ENCODE measurements around the genes EI24 and ACRV1.

DNA sequence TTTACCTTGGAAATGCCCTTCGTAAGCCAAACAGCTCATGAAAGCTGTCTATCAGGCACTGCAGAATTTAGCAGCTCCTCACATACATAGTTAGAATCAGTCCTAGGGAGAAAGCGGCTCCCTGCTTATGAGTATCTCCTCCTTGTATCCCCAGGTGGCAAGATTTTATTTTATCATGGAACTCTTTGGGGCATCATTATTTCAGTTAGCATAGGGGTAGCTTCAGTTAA is 4.8 kb upstream of the EI24 start:
- PRO-cap: no peak

DNA sequence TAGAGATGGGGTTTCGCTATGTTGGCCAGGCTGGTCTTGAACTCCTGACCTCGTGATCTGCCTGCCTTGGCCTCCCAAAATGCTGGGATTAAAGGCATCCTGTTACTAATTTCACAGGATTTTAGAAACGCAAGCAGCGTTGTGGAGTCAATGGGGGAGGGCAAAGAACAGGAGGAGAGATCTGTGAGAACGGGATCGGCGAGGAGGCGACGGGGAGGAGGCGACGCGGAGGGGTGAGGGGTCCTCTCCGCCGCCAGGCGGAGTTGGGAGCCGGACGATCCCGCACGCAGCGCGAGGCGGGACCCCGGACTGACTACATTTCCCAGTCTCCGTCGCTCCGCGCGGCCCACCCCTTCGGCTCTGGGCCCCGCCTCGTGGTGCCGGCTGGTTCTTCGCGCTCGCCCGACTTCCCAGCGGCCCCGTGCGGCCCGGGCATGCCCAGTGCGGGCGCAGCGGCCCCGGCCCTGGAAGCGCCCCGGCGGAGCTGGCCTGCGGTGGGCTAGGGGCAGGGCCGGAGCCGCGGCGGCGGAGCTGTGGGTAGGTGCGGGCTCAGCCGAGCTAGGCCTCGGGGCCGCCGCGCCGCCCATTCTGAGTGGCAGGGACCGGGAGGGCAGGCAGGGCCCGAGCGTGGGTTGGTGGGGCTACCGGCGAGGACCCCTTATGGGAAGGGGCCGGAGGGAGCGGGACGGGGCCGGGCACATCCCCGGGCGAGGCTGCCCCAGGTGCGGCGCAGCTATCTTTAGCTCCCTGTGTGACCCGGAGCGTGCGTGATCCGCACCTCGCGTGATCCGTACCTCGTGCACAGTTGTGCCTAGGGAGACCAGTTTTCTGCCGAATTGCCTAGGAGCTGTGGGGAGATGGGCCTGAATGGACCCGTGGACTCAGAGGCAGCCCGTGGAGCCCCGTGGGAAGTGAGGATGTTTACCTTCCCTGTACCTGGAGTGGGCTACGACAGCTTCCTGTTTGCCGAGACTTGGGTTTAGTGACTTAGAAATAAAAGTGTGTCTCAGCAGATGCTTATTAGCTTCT is at the start of gene EI24:
EI24 (plus strand) TSS at position 441 of the 1,029 bp plus-strand sequence.
- PRO-cap: bidirectional peak, plus-strand start at position 441 of the sequence, minus-strand start at position 315 of the sequence

DNA sequence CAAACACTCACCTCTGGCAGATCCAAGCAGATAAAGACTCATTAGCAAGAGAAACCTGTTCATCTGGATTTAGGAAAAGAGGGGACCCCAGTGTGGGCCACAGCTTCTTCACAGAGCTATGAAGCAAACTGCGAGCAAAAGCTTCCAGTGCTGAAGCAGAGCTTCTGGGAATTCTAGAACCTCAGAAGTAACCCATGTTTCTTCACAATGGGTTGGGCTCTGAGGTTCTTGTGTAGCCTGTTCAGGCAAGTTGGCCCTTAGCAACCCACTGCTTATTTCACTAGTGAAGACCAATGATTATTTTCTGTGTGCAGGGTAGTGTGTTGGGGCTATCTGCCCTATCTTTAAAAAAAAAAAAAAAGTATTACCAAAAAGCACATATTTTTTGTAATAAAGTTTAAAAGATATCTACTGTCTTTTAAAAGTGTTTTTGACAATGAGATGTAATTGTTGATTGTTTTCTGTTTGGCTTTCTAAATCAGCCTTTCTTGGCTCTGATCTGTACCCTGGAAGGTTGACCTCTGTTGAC is at the start of gene ACRV1:
ACRV1 (minus strand) TSS at position 130 of the 529 bp plus-strand sequence.
- PRO-cap: no peak

GRCh38 chr11:125938717-125939389 is 7.0 kb upstream of the VSIG10L2 start:
- PRO-cap: no peak

- PRO-cap: no peak
Measured at GRCh38 chr11:126123026-126123395, 60.3 kb upstream of the CDON start.

DNA sequence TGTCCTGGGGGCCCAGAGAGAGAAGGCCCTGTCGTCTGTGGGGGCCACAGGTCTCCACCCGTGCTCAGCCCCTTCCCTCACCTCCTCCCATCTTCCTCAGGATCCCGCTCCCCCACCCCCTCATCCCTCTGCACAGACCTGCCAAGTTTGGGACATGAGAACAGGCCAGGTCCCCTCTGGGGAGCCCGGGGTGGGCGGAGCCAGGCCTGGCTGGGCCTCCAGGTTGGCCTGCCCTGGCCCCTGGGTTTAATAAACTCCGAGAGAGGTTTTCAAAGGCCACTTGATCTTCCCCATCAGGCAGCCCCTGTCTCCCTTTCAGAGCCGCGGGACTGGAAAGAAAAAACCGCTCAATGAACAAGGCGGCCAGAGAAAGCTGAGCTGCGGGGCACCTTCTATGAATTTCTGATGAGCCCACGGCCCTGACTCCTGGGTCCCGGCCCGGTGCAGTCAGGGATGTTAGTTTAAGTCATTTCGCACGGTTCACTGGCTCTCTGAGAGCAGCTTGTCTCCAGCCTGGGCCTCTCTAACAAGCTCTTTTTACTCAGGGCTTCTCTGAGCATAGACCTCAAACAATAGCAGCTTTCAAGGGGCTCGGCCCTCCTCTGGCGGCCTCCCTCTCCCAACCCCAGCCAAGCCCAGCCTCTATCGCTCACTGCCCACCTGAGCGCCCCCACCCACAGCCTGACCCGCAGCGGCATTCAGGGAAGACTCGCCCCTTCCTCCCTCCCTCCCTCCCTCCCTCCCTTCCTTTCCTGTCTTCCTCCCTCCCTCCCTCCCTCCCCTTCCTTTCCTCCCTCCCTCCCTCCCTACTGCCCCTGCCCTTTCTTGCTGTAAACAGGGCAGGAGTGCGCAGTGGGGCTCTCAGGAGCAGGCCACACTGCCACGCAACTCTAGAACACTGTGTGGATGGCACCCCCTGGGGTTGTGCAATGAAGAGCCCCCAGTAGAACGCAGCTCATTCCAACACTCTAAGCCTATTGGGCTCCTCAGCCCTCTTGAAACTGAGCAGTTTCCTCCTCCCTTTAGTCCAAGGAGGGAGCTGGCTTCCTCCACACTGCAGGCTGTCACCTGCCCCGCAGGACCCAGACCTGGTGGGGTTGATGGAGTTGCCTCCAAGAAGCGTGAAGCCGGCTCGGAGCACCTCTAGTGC is 64.6 kb downstream of the RPUSD4 start:
- PRO-cap: no peak

- PRO-cap: no peak
Measured at GRCh38 chr11:126172479-126173258, 38.8 kb downstream of the RPUSD4 start.

GRCh38 chr11:126277204-126277803 is 5.6 kb upstream of the TIRAP start:
- PRO-cap: no peak

DNA sequence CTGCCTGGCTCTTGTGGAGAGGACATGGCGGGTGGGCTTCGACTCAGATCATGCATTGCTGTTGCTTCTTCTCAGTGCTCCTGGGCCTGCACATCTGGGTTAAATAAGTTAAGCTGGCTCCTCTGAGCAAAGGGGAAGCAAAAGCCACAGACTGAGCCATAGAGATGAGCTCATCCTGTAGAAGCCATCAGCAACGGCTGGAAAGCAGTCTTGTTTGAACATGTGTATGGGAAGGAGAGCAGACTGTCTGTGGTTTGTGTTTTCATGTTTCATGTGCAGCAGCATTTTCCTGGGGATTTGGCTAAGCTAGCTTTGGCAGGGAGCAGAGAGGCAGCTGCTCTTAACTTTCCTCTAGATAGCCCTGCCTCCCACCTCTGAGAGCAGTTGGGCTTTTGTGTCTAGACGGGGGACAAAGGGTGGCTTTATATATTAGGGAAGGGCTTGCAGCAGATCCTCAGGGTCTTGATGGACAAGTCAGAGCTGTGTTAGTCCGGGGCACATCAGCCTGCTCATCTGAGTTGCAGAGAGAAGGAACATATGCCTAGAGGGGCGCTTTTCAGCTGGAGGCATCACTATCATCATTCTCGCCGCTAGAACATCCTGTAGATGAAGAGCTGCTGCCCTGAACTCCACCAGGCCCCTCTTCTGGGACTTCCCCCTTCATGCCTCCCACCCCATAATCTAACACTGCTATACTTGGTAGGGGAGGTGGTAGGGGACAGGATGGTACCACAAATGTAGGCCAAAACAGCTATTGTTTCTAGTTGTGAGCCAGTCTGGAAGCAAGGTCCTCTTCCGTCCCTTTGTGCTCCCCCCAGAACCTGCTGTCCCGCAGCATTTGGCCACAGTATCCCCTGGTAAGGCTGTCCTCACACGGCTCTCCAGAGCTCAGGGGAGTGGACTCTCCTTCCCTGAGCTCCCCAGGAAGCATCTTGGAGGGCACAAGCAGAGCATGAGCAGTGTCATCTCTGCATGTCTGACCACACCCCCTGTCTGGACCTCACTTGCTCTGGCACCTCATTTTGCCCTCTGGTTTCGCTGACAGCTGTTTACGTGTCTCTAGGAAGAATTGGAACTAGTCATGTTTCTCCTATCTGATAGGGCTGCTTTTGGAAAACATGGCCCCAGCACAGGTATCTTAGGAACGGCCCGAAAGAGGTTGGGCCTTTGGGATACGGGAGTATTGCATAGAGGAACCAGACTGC is 15.2 kb downstream of the DCPS start:
- PRO-cap: unidirectional peak, minus-strand start at position 96 of the sequence

DNA sequence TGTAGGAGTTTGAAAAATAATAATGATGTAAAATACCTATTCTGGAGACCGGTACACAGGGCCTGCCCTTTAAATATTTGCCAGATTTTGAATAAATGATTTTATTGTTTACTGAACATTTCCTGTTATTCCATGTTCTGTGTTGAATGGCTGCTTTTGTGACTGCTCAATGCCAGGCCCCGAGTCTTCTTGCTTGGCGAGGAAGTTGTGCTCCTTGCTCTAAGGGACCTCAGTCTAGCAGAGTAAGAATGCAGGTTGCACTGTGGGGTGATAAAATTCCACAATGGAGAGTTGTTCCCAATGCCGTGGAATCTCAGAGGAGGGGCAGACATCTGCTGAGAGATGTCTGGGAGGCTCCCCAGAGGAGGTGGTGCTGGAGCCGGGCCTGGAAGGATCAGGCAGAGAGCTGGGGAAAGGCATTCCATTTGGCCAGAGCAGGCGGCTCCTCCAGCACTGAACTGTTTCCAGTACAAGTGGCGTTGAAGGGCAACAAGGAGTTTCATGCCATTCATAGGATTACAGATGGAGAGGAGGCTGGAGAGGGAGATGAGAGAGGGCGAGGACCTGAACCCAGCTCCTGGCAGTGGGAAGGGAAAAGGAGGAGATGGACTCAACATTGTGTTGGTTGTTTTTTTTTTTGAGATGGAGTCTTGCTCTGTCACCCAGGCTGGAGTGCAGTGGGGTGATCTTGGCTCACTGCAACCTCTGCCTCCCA is 55.2 kb downstream of the ST3GAL4 start:
- PRO-cap: no peak

DNA sequence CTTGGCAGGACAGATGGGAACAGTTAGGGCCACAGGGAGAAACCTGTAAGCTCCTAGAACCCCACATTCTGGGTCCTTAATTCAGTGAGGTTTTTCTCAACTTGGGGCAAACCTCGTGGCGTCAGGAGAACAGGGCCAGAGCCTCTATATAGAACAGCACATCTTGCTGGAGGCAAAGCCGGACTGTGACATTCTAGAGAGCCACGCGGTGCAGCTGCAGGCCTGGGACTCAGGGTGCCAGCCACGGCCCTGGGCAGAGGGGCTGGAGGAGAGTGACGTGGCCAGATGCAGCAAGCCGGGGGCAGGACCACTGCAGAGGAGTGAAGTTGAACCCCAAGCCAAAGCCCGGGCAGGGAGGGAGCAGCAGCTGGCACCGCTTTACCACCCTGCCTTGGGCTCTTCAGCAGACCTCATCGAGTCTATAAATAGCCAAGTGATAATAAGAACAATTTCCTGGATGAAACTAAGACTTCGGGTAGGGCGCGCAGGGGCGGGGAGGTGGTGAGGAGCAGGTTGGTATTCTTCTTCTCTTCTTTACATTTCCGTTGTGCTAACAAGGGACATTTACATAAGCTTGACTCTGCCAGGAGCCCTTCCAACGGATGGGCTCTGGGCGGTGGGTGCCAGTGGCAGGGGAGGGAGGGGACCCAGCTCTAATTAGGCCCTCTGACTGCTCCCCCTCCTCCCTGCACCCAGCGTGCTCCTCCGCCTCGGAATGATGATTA is 110.1 kb downstream of the ST3GAL4 start:
- PRO-cap: no peak

DNA sequence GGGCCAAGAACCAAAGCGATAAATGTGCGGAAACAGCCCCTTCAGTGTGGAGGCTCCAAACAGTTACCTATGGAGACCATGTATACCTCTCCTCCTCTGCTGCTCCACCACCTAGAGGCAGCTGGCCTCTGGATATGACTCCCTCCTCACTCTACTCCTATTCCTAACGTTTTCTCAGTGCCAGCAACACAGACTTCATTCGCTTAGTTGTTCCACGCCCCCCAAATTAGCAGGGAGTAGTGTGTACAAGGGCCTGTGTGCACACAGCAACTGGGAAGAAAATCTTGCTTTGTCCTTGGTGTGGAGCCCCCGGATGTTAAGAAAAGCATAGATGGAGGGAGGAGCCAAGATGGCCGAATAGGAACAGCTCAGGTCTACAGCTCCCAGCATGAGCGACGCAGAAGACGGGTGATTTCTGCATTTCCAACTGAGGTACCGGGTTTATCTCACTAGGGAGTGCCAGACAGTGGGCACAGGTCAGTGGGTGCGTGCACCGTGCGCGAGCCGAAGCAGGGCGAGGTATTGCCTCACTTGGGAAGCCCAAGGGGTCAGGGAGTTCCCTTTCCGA is 362.3 kb upstream of the KIRREL3 start:
- PRO-cap: no peak

- PRO-cap: no peak
Measured at GRCh38 chr11:127758099-127758450, 757.5 kb upstream of the KIRREL3 start.

- PRO-cap: no peak
Measured at GRCh38 chr11:128039661-128040174, 547.6 kb downstream of the ETS1 start.

DNA sequence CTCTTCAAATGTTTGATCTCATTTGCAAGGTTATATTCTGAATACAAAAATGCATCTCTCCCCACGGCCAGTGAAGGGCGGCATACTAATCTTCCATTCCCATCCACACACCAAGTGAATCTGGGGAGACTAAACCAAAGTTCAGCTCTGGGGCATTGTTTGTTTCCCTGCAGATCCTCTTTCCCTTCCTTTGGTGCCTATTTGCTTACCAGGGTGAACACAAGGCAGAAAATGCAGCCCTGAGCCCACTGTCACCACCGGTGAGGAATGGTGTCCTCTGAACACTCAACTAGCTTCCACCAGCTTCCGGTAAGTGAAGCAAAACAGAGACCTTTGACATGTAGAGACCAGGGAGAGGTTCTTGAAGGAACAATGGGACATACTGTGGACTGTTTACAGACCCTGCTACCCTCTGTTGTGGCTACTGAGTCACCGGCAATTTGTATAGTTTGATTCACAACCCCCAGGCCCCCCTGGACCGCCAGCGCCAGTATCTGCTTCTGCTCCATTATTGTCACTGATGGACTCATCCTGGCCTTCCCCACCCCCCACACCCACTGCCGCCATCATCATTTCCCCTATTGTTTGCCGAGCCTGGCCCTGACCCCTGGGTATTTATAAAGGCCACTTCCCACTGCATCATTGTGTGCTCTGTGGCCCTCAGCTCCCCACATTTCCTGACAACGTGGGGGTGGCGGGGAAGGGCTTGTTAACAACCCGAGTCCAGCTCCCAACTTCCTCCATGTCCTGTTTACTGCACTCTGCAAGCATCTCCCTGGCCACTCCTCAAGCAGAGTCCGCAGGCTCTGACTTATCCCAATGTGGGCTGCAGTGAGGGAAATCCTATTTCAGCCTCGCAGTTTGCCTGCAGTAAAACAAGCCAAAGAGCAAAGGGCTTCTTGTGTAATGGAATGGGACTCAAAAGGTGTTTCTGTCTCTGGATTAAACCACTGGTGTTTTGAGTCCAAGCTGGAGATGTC is 252.9 kb downstream of the ETS1 start:
- PRO-cap: no peak

DNA sequence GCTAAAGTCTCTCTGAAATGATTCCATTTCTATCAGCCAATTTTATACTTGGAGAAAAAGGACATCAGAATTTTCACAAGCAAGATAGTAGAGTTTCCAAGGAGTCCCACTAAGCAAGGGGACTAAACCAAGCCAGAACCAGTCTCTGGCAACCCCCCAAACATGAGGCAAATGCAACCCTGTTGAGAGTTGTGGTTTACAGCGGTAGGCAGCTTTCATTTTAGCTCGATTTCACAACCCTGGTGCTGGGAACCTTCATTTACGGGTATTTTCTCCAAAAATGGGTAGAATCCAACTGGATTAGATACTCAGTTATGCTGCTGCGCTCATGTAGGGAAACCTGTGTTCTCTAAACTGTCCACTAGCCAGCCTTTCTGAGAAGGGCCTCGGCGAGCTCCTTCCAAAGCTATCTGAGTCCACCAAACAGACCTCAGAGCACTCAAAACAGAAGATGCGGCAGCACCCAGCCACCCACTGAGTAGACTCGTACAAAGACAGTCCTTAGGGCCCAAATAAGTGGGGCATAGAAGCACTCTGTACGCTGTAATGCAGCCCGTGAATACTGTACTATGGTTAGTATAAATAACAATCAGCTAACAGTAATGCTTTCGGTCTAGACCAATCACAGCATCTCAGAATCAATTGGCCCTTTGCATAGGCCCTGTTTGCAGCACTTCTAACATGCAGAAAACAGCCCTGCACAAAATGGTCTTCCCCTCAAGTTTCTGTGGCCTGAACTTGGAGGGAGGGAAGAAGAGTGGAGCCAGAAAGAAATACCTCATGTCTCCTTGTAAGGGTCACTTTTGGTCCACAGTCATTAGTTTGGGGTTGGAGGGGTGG is 104.7 kb downstream of the ETS1 start:
- PRO-cap: no peak

GRCh38 chr11:128502737-128503202 is 84.6 kb downstream of the ETS1 start:
- PRO-cap: no peak

DNA sequence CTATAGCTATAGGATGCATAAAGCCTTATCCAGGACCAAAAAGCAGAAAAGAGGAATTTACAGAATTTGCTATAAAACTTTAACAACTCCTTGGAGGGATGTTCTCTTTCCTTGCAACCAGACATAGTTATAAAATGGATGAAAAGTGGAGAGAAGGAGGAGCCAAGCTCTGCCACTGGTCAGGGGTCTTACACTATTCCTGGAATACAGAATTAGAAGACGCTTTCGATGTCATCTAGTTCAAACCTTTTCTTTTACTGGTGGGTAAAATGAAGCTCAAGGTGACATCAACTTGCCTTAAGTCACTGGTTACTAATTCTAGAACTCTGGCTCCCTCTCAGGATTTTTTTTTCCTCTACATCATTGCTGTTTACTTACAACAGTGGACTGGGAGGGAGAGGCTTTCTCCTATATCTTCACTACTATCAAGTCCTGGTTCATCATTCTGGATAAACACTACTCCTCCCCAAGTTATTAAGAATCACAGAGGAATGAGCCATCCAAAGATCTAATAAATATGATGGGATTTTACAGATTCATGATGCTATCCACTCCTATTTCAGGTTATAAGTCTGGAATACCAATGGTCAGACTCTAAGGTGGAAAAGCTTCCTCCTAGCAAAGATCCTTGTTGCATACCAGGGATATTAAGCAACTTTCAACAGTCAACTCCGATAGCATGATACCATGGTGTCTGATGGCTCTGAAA is 82.9 kb downstream of the ETS1 start:
- PRO-cap: no peak

DNA sequence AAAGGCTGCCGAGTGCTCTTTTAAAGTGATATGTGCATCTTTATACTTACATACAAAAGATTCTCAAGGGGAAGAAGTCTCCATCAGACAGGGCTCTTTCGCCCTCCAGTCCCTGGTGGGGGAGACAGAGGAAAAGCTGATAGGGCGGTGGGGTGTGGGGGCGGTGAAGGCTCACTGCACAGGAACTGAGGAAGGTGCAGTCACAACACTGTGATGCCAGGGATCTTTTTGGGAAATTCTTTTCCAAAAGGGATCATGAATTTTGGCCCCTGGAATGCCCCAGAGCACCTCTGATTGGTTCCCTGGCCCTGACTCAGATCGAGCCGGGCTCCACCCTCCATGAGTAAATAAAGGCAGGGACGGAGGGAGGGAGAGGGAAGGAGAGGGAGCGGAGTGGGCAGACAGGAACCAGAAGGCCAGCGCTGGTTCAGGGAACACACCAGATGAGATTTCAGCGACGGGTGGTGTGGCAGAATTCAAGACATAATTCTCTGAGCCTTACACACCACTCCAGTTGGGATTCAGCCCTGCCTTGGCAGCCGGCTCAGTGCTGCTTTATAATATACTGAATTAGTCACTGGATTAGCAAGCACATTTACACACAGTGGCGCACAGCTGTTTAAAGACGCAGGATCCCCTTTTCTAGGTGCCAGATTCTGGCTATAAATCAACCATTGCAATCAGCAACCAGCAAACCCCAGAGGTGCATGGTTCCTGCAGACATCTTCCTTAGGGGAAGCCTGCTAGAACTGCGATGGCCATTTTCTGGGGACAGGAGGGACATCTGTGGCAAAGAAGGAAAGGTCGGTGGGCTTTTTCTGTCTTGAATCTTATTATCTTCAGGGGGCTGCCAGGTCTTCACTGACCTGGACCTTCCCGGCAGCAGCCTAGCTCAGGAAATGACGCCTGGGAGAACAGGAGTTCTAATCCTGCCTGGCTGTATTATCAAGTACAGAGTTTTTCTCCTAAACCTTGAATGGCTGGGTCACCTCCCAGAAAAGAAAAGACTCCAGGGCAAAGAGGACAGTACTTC is 80.1 kb downstream of the ETS1 start:
- PRO-cap: bidirectional peak, plus-strand start at position 378 of the sequence, minus-strand start at position 405 of the sequence

- PRO-cap: no peak
Measured at GRCh38 chr11:128516420-128517205, 70.7 kb downstream of the ETS1 start.

All from colonic mucosa (tissue), 1 donor.